Helper T cell (primary cell): ENCODE measurements around a stretch of chr3.

GRCh38 chr3:188240949-188241570 lies 87.1 kb downstream of the LPP start:
- PRO-cap, 2 experiments = no peak in any of the 2 experiments

DNA sequence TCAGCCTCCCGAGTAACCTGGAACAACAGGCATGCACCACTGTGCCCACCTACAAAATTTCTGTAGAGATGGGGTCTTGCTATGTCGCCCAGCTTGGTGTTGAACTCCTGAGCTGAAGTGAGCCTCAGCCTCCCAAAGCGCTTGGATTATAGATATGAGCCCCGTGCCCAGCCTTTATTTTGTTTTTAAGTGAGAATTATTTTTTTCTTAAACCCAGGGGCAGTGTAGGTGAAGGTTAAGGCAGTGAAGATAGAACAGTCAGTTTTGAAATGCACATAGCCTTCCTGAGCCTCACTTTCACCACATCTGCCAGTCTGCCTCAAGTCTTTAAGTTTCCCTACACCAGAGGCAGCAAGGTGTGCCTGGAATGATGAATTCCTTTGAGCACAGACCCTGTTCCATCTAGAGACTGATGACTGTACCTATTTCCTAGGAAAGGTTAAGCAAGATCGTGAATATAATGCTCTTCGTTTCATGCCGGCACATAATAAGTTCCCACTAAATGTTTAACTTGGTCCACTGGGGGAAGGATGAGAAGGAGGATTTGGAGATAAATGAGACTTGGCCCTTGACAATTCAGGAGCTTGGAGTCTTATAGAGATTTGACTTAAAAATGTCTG lies 141.8 kb downstream of the LPP start:
- PRO-cap, 2 experiments = no peak in any of the 2 experiments

- PRO-cap, 2 experiments = peak in 2 of 2 experiments; most common plus-strand start chr3:188323386 (in 1); most common minus-strand start chr3:188323156 (in 2)
Observed at GRCh38 chr3:188322714-188323543, 169.0 kb downstream of the LPP start.

DNA sequence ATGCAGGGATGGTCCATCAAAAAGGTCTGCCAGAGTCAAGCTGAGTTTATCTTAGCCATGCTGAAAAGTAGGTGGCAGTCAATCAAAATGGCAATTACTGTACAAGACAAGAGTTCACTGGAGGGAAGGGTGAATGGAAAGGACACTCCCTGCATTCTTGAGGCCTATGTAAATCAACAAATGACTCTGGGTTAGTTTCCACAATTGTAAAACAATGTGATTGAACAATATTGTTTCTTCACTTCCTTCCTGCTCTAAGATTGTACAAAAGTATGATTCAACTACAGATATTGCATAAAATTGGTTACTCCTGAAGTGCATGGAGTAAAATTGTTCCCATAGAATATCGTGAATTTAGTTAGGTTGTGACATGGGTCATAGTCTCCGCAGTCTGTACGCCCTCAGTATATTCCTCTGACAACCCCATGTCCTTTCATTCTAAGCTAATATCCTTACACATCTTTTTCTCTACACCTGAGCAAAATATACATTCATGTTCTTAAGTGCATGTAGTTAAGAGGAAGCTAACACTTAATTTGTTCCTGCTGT lies 277.6 kb downstream of the LPP start:
- PRO-cap, 2 experiments = no peak in any of the 2 experiments

GRCh38 chr3:188469185-188469787 lies 315.3 kb downstream of the LPP start:
- PRO-cap, 2 experiments = no peak in any of the 2 experiments

DNA sequence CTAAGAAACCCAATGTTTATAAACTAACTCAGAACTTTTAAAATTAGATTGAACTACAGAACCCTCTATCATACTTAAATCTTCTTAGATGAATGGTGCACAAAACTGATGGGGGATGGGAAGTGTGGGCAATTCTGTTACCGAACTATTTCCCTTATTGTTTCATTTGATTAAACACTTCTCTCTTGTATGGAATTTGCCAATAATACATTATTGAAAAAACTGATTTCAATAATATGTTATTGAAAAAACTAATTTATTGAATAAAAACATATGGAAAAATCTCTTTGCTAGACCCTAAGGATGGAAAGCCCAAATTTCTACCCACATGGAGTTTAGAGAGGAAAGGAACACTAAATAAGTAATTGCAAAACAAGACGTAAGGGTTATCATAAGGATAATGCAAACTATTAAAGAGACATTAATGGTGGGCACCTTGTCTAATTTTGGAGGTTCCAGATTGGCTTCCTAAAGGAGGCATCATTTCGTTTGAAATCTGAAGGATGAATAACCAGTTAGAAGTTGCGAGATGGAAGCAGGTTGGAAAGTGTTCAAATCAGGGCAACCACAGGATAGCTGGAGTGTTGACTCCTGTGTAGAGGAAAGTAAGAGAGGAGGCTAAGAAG lies 443.7 kb downstream of the LPP start:
- PRO-cap, 2 experiments = no peak in any of the 2 experiments

- PRO-cap, 2 experiments = no peak in any of the 2 experiments
Observed at GRCh38 chr3:188609345-188609970, 455.5 kb downstream of the LPP start.

DNA sequence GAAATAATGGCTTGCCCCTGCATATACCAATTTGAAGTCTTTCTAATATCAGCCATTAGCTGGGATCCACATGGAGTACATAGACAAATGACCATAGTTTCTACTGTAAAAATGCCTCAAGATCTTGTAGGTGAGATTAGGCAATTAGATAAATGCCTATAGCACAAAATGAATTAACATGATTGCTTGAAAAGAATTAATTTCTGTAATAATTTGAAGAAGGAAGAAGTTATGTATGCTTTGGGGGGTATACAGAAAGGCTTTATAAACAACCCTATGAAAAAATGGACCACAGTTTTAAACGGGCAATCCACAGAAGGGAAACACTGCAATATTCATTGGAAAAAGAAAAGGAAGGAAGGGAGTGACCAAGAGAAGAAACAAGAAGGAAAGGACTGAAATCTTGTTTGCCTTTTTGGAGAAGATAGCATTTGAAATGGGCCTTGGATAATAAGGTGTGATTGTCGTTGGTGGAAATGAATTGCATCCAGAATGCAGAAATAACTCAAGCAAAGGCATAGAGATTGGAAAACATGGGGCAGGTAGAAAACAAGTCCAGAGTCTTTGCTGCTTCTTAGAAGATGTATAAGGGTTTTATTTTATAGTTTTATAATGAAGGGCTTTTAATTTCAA lies 432.7 kb upstream of the TPRG1 start:
- PRO-cap, 2 experiments = no peak in any of the 2 experiments

DNA sequence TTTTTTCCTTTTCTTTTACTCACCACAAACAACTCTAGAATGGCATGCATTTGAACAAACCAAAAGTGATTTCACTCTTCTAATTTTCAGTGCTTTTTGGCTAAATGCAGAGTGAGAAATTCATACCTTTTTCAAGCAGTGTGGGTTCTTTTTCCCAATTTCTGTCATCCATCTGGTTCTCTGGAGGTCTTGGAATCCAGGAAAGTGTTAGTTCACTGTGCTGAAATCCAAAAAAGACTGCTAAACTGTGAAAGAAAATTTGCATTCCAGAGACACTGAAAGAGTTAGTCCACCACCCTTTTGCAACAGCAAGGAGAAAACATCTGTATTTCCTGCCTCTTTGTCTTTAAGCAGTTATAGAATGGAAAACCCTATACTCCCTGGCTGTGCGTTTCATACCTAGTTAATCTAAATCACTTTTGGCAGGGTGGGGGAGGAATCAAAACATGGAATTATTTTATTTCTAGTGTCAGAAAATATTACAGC lies 317.9 kb upstream of the TPRG1 start:
- PRO-cap, 2 experiments = no peak in any of the 2 experiments

GRCh38 chr3:188866137-188866574 lies 305.6 kb upstream of the TPRG1 start:
- PRO-cap, 2 experiments = no peak in any of the 2 experiments

GRCh38 chr3:188877706-188878137 lies 294.0 kb upstream of the TPRG1 start:
- PRO-cap, 2 experiments = no peak in any of the 2 experiments

DNA sequence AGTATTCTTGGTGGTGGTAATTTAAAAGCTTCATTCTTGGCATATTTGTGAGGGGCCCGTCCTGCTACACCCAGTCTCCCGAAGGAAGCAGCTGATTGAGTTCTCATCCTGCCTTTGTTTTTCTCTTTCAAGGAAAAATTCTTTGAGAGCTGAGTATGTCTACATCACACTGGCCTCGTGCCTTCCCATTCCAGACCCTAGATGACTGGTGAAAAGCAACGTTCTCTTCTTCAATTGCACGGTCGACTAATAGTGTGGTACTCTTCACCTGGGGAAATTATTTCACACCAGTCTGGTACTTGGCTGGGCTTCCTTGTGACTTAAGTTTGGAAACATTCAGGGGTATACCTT lies 234.3 kb upstream of the TPRG1 start:
- PRO-cap, 2 experiments = no peak in any of the 2 experiments

DNA sequence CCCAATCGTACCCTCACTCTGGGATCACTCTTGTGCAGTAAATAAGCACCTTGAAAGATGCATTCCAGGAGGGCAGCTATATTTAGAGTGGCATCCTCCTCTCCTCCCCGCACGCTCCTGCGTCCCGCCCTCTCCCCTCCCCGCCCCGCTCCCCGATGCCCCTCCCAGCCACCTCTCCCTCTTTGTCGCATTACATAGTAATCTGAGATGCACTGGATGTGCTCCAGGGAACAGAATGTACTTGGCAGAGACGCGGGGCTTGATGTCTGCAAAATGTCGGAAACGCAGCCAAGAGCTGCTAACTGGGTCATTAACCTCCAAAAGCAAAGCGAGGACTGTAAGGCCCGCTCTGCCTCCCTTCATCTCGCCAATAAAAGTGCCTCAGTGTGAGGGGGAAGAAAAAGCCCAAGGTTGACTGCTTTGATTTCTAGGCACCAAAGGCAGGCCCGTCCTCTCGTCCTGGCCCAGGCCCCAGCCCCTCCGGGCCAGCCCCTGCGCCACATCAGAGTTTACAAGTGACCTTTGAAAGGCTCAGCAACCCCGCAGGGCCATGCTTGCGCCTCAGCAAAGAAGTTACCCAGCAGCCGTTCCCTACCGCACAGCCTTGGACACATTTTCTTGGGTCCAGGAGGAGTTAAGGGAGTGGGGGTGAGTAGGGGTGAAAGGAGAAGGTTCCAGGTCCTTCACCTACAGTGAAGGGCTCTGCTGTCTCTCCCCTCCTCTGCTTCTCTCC lies 223.7 kb upstream of the TPRG1 start:
- PRO-cap, 2 experiments = no peak in any of the 2 experiments

GRCh38 chr3:189160478-189161041 lies 11.2 kb upstream of the TPRG1 start:
- PRO-cap, 2 experiments = no peak in any of the 2 experiments

- PRO-cap, 2 experiments = no peak in any of the 2 experiments
Observed at GRCh38 chr3:189304352-189305416, 132.9 kb downstream of the TPRG1 start.

- PRO-cap, 2 experiments = peak in 1 of 2 experiments; most common plus-strand start chr3:189356148 (in 1)
Observed at GRCh38 chr3:189355992-189356326, 184.2 kb downstream of the TPRG1 start.

GRCh38 chr3:189710644-189711176 lies 79.5 kb downstream of the TP63 start:
- PRO-cap, 2 experiments = no peak in any of the 2 experiments

GRCh38 chr3:189935412-189935877 lies 185.3 kb downstream of the P3H2 start:
- PRO-cap, 2 experiments = no peak in any of the 2 experiments

- PRO-cap, 2 experiments = no peak in any of the 2 experiments
Observed at GRCh38 chr3:190076819-190077784, 43.6 kb downstream of the P3H2 start.

GRCh38 chr3:190109089-190109804 lies 11.4 kb downstream of the P3H2 start:
- PRO-cap, 2 experiments = no peak in any of the 2 experiments